ENCODE data around the gene THOC5.

DNA sequence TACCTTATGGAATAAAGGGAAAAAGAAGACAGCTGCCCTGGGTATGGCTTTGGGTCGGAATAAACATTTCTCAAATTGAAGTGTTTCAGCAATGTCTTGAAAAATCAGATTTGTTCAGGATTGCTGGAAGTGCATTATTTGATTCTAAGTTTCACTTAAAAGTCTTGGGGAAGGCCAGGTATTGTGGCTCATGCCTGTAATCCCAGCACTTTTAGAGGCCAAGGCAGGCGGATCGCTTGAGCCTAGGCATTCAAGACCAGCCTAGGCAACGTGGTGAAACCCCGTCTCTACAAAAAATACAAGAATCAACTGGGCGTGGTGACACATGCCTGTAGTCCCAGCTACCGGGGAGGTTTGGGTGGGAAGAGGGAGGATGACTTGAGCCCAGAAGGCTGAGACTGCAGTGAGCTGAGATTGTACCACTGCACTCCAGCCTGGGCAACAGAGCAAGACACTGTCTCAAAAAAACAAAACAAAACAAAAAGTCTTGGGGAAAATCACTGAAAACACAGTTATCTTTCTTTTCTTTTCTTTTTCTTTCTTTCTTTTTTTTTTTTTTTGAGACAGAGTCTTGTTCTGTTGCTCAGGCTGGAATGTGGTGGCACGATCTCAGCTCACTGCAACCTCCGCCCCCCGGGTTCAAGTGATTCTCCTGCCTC is 43.2 kb downstream of the CCDC117 start:
- PRO-cap, result no peak

DNA sequence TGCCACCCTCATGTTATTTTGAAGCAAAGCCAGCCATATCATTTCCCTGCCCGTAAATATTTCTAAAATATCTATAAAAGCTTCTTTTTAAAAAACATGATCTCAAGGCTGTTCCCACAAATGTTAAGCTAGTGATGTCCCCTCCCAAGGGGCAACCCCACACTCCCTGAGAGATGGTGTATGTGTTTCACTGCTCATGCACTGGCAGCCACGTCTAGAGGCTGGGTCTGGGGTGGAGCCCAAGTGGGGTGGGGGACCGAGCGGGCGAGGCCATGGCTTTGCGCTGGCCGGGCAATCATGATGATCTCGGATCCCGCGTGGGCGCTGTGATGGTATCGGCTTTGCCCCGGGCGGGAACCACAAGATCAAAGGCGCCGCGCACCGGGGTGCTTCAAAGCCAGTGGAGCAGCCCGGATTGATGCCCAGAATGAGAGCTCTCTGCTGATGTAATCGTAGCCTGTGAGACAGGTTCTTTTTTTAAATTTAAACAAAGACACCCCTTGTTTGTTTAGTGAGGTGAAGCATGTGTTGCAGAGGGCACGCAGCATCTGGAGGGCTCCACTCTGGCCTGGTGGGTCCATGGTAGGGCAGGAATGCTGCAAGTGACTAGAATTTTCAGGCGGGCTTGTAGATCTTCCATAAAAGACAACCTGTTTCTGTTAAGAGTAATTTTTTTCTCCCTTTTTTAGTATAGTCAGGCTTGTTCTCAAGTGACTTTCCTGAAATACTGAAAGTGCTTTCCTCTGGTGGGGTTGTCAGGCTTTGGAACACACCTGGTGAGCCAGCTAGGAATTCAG is 40.5 kb downstream of the ZNRF3 start:
- PRO-cap, result no peak

GRCh38 chr22:28955886-28956321 is 72.5 kb downstream of the ZNRF3 start:
- PRO-cap, result no peak

DNA sequence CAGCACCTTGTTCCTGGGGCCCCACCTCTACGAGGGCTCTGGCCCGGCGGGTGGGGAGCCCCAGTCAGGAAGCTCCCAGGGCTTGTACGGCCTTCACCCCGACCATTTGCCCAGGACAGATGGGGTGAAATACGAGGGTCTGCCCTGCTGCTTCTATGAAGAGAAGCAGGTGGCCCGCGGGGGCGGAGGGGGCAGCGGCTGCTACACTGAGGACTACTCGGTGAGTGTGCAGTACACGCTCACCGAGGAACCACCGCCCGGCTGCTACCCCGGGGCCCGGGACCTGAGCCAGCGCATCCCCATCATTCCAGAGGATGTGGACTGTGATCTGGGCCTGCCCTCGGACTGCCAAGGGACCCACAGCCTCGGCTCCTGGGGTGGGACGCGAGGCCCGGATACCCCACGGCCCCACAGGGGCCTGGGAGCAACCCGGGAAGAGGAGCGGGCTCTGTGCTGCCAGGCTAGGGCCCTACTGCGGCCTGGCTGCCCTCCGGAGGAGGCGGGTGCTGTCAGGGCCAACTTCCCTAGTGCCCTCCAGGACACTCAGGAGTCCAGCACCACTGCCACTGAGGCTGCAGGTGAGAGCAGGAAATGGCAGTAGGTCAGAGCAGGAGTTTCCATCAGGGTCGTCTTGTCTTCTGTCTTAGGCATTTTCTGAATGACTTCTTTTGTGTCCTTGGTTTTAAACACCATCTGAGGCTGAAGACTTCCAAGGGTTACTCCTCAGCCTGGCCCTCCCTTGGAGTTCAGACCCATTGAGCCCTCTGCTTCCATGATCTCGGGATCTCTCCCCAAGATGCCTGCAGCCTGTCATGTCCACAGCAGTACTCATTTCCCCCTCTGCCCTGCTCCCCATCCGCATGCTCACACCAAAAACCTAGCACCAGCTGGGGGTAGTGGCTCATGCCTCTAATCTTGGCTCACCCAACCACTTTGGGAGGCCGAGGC is 11.0 kb downstream of the C22orf31 start:
- PRO-cap, result no peak

DNA sequence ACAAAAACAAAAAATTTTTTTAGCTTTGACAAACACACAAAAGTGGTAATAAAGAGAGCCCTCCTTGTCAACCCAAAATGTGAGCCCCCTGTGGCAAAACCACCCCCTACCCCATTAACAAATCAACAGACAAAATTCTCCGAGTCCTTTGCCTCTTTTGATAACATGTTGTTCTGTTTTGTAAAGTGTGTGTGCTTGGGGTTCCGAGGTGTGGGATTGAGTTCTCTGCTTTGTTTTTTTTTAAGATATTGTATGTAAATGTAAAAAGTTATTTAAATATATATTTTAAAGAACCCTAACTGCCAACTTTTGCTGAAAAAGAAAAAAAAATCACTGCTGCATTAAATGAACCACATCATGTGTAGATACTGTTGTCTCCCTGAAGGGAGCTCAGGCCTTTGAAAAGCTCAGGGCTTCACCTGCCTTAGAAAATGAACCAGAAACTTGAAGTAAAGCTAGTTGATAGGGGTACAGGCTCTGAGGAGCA is 7.9 kb downstream of the C22orf31 start:
- PRO-cap, result no peak

DNA sequence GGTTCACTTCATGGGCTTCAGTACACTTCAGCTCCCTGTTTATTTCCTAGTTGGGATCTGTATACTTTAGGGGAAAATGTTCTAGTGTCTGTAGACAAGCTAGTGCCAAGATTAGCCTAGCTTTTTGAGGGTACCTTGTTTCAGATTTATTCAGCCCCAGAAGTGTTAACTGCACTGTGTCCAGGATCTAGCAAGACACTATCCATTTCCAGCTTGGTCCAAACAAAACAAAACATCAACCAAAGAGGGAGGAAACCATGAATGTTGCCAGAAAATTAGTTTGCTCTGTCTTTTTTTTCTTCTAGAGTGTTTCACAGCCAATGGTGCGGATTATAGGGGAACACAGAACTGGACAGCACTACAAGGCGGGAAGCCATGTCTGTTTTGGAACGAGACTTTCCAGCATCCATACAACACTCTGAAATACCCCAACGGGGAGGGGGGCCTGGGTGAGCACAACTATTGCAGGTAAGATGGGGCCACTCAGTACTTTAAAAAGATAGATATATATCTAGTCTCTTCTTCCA is 21.2 kb downstream of the KREMEN1 start:
- PRO-cap, result no peak

DNA sequence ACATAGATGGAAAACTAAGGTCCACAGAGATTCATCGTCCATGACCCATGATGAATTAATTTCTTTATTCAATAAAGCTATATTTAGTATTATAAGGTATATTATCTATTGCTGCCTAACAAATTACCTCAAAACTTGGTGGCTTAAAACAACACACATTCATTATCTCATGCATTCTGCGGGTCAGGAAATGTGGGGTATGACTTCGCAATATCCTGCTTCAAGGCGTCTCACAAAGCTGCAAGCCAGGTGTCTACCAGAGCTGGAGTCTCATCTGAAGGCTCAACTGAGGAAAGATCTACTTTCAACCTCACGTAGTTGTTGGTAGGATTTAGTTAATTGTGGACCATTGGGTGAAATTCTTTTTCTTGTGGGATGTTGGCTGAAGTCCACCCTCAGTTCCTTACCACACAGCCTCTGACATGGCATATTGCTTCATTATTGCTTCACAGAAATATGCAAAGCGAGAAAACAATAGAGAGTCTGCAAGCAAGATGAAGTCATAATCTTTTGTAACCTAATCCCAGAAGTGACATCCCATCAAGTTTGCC is 45.0 kb downstream of the KREMEN1 start:
- PRO-cap, result no peak

- PRO-cap, result no peak
These were observed 7.5 kb downstream of the RHBDD3 start for GRCh38 chr22:29260127-29260864.

GRCh38 chr22:29263405-29264550 is 4.0 kb downstream of the RHBDD3 start:
- PRO-cap, result no peak

GRCh38 chr22:29553085-29554142 is at the start of gene THOC5:
Gene THOC5 (minus strand): TSS chr22:29553757.
- PRO-cap, result bidirectional peak, plus-strand start at chr22:29553820, minus-strand start at chr22:29553651

DNA sequence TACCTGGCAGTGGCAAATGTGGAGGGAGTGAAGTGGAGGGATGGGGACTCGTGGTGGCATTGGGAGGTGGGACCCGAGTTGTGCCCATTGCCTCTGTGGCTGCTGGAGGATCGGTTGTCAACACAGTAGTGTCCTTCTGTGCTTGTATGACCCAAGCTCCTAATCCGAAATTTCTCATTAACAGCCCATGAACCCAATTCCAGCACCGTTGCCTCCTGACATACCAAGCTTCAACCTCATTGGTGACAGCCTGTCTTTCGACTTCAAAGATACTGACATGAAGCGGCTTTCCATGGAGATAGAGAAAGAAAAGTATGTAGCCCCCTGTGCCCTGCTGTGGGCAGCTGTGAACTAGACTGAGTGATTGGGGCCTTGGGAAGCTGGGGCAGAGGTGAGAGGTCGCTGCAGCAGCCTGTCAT is 41.8 kb upstream of the CABP7 start:
- PRO-cap, result no peak

- PRO-cap, result no peak
These were observed 13.6 kb downstream of the CABP7 start for GRCh38 chr22:29733338-29733855.

DNA sequence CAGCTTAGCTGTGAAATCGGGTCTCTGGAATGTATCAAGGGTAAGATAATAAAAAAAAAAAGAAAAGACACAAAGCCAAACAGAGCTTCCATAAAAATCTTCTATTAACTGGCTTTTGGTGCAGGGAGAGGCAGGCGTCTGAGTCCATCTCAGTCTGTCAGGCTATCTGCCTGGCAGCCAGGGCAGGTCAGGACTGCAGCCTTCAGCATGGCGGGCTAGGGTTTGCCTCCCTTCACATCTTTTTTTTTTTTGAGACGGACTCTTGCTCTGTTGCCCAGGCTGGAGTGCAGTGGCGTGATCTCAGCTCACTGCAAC is 28.7 kb downstream of the UQCR10 start:
- PRO-cap, result no peak

DNA sequence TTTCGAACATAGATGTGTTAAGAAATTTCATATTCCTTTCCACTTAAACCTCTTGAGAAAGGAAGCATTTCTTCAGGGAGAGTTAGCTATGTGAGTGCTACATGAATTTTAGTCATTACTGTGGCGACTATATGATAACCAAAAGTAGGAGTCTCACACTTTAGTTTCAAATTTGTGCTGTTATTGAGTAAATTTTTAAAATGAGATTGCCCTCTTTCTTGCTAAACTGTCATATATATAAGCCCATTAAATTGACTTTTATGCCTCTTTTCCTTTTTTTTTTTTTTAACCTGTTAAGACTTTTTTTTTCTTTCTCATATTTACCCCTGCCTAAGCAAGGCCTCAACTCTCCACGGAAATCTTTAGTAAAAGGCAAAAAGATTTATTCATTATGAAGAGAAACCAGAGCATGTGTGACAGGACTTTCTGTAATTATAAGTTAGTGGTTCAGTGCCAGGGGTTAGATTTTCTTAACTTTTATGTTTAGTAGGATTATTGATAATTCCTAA is 27.5 kb downstream of the MTMR3 start:
- PRO-cap, result no peak

DNA sequence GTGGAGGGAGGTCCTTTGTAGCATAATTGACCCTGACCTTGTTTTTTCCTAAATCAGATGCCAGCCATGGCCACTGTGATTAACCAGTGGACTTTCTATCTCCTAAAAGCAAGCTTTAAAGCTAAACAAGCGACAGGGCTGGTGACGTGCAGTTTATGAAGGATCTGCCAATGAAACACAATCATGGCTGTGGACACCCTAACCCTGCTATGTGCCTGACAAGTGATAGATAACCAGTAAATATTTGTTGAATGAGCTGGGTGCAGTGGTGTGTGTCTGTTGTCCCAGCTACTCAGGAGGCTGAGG is 64.2 kb downstream of the LIF start:
- PRO-cap, result no peak

DNA sequence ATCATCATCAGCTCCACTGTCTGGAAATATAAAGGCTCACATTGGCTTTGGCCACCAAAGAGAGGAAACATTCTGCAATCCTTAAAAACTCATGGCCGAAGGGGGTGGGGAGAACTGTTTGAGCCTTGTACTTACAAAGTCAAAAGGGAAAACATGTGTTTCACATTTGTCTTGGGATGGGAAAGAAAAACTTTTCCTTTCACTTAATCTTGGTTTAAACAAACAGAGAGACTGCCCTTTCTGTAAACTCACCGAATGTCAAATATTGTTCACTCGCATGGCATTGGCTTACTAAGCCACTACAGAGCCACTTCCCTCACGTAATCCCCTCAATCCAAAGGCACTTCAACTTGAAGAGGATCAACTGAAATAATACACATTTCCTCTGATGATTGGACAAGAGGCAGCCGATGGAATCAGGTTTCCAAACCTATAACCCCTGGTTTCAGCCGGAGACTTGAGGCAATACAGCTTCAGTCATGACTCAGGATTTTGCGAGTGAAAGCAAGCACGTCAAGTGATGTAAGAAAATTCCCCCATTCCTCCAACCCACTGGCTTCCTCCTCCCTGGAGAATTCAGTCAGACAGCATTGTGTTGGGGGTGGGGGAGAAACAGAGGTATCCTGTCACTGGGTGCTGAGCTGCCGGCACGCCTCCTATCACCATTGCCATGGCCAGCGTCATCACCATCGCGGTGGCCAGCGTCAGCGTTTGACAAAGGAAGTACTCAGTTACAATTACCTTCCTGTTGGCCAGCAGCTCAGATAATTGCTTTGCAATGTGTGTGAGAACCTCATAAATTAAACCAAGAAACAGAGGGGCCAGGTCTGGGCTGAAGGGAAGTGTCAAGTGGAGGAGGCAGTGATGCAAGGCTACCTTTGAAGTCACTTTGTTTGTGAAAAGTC is 50.5 kb downstream of the LIF start:
- PRO-cap, result no peak

DNA sequence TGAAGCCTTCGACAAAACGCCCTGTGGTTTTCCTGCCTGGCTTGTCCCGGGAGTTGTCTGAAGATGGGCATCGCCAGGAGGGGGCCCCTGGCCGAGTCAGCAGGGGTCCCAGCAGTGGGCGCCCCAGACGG is 288 bp upstream of the LIF start:
- PRO-cap, result no peak

DNA sequence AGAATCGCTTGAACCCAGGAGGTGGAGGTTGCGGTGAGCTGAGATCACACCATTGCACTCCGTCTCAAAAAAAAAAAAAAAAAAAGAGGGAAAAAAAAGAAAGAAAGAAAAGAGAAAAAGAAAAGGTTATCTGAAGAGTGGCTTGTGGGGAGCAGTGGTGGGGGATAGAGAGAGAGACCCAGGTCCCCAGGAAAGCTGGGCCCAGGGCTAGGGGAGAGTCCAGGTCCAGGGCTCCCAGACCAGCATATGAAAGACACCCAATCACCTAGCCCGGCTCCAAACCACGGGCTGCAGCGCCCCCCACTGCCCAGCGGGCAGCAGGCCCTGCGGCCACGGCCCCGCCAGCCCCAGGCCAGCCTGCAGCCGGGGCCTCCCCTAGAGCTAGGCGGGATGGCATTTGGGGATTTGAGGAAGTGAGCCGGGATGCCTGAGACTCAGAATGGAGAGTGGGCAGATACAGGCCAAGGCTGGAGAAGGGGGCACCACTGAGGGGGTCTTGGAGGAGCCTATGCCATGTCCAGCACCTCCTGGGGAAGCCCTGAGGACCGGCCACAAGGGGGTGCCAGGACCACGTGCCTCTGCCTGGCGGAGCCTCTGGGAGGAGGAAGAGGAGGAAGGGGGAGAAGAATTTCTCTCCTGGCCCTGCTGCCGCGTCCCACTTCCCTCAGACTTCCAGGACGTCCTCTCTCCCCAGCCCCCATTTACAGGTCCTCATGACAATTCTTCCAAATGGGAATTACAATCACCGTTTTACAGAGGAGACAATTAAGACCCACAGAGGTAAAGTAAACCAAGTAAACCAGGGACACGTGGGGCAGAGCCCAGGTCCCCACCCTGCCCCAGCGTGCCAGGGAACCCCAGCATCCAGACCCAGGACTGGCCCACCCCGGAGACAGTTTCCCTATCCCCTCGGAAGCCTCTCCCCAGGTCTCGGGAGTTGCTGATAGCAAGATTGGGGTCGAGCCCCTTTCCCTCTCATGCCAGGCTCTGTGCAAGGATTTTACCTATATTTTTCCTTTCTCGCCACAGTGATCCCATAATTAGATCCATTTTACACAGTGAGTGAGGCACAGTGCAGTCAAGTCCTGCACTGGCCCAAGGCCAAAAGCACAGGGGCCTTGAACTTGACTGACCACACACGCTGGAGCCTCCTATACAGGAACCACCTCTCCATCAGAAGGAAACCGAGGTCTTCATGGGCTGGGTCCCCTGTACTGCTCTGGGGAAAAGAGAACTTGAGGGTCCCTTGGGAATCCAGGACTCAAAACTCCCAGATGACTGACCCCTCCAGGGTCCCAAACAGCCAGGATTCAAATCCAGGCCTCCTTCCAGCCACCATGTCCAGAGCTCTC is 9.6 kb upstream of the LIF start:
- PRO-cap, result no peak

GRCh38 chr22:30262770-30263273 is 3.8 kb downstream of the OSM start:
- PRO-cap, result no peak

- PRO-cap, result no peak
These were observed 7.4 kb upstream of the CASTOR1 start for GRCh38 chr22:30296546-30297251.

Data from pulmonary artery (tissue), 1 donor.